Measurements from ENCODE around the genes SREBF1 and SLC5A10.

DNA sequence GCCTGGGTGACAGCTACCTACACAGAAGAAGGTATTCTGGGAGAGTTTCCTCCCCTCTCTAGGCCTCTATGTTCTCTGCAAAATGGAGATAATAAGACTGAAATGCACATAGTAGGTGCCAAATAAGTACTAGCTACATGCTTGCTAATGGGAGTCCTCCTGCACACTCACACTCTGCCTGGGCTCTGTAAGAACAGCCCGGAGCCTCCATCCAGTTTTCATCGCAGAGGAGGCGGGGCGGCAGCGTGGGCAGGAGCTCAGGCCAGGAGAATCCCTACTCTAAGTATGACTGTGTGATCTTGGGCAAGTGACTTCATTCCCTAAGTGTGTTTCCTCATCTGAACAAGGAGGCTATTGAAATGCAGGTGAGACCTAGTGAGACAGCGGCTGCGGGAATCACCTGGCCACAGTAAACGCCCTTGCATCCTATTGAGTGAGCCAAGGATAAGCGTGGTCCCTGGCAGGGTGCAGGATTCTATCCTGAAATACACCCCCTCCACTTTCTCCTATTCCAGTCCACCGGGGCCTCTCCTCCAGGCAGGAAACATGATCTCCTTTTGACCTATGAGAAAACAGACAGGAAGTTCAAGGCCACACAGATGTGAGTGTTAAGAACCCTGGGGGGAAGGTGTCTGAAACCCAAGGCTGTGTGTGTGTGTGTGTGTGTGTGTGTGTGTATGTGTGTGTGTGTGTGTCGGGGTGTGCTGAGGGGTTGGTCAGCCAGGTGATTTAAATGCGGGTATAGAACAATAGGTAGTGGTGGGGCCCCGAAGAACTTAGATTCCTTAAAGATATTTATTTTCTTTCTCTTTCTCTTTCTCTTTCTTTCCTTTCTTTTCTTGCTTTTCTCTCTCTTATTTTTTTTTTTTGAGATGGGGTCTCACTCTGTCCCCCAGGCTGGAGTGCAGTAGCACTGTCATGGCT lies 5.2 kb upstream of the RAI1 start:
- PRO-cap, 2 experiments, result no peak in any of the 2 experiments

DNA sequence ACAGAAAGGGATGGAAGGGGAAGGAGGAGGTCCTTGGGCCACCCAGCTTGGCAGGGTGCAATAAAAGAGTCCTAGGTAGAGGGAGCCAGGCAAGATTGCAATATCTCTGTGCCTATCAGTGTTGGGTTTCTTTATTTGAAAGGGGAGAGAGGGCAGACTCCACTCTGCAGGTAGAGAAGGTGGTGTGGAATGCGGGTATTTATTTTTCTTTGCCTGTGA lies 11.5 kb downstream of the RAI1 start:
- PRO-cap, 2 experiments, result no peak in any of the 2 experiments

- PRO-cap, 2 experiments, result peak in 1 of 2 experiments; most common plus-strand start chr17:17711187 (in 1); most common minus-strand start chr17:17711002 (in 1)
These were observed 29.6 kb downstream of the RAI1 start for GRCh38 chr17:17710641-17711440.

DNA sequence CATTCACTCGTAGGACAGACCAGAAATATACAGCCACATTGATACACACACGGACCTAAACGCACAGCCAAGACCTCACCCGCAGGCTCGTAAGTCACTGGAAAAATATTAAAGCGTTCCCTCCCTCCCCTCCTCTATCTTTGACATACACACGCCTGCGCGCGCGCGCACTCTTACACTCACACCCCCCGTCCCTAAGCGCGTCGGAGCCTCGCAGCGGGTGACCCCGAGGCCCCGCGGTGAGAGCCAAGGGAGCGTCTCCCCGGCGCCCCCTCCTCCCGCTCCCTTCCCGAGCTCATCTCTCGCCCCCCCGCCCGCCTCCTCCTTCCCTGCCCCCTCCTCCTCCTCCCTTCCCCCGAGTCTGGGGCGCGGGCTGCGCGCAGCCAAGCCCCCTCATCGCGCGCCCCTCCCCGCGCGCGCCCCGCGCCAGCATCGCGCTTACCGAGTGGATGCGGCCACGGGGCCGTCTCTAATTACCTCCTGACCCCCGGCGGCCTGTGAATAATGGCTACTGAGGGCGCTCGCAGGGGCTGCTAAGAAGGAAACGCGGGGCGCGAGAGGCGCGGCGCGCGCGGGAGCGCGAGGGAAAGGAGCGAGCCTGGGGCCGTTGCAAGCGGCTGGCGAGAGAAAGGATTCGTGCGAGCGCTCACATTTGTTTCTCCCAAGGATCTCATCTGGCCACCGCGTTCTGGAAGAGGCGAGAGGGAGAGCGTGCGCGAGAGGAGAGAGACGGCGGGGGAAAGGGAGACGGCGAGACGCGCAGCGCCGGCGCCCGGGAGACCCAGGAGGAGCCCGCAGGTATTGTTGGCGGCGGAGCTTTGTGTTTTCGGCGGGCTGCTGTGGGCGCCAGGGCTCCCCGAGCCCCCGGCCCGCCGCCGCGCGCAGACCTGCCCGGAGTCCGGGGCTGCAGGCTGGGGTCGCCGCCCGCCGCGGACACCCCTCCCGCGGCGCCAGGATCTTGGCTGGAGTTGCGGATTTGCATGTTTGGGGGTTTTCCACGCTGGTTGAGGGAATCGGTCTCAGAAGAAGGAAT lies 42.4 kb downstream of the RAI1 start:
- PRO-cap, 2 experiments, result no peak in any of the 2 experiments

- PRO-cap, 2 experiments, result no peak in any of the 2 experiments
These were observed 67.8 kb downstream of the RAI1 start for GRCh38 chr17:17748829-17749766.

- PRO-cap, 2 experiments, result no peak in any of the 2 experiments
These were observed 53.4 kb downstream of the SREBF1 start for GRCh38 chr17:17783068-17784065.

DNA sequence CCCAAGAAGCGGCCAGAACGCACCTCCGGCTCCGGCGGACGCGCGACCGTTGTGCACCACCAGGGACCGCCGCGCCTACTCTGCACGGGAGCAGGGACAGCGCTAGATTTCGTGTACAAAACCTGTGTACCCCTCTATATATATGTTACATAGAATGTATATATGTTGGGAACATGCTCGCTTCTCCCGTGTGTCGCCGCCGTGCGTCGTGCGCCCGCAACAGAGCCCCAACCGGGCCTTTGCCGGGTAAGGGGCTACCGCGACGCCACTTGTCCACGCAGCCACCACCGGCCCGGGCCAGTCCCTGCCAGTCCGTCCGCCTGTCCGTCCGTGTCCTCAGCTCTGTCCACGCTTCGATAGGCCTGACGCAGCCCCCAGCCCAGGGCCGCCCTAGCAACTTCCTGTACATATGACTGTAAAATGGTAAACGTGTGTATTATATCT lies 26.0 kb downstream of the SREBF1 start:
- PRO-cap, 2 experiments, result no peak in any of the 2 experiments

GRCh38 chr17:17824648-17825798 lies 11.8 kb downstream of the SREBF1 start:
- PRO-cap, 2 experiments, result no peak in any of the 2 experiments

DNA sequence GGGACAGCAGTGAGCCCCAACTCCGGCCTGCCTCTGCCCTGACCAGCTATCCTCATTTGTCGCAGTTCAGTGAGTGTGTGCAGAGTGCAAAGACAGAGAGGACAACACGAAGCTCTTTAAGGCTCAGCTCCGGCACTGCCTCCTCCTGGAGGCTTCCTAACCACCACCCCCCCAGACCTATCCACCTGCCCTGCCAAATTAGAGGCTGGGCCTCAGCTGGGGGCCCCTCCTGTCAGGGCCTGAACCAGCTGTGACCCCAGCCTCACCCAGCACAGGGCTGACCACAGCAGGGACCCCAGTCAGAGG lies 9.0 kb downstream of the SREBF1 start:
- PRO-cap, 2 experiments, result no peak in any of the 2 experiments

DNA sequence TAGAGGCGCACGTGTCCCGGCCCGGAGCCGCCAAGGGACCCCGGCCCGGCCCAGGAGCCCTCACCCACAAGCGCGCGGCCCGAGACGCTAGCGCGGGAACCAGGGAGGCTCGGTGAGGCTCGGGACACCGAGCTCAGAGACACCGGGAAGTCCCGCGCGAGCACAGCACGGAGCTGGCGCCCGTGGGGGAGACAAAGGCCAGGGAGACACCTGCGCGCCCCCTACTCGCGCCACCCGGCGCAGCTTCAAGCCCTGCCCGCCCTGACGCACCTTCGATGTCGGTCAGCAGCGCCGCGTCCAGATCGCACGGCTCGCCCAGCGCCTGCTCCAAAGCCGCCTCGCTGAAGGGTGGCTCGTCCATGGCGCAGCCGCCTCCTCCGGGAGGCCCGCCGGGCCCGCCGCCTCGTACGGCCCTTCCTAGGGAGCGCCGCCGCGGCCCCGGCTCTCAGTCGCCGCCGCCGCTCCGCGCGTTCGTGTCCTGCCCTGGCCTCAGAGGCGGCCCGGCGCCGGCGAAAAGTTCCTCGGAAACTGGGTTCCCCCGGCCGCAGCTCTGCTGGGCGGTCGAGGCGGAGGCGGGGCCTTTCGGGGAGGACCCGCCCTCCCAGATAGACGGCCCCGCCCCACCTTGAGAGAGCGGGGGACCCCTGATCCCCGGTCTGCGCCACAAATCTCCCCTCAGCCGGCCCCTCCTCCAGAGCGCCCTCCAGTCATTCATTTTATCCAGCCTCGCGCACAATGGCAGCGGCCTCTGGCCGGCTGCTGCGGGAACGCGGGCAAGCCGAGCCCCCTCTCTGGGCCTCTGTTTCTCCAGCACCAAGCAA lies at the start of gene SREBF1:
Gene SREBF1 (minus strand): TSS at position 530 of the 821 bp plus-strand sequence.
- PRO-cap, 2 experiments, result peak in 2 of 2 experiments; most common plus-strand start position 628 of the sequence (in 2); most common minus-strand start position 552 of the sequence (in 2)

DNA sequence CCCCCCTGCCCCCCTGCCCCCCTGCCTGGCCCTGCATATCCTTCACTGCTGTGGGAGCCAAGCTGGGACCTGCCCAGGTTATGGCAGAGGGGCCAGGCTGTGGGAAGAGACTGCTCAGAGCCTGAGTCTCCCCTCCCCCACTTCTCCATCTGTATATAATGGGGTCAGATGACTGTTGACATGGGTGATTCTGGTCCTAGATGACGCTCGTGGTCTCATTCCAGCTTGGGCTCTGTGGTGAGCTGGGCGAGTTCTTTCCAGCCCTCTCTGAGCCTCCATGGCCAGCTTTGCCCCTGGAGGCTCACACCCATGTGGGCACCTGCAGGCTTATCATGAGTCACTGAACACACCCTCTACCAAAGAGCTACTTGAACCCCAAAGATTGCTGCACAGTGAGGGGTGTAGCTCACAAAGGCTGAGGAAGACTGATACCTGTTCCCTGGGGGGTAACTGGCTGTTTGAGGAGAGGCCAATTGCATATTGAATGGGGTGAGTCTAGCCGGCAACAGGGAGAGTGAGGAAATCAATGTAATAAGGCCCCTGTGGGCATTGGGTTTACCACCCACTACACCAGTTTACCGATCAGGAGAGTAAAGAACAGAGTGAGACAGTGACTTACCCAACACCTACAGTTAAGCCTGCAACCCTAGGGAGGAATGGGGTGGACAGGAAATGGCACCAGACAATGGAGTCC lies 4.1 kb upstream of the SREBF1 start:
- PRO-cap, 2 experiments, result peak in 1 of 2 experiments; most common minus-strand start position 269 of the sequence (in 1)

GRCh38 chr17:17854072-17854531 lies 17.3 kb upstream of the SREBF1 start:
- PRO-cap, 2 experiments, result peak in 1 of 2 experiments; most common plus-strand start chr17:17854257 (in 1)

- PRO-cap, 2 experiments, result no peak in any of the 2 experiments
These were observed 33.2 kb downstream of the EVPLL start for GRCh38 chr17:18410686-18411205.

GRCh38 chr17:18679411-18679650 lies 2.8 kb downstream of the FOXO3B start:
- PRO-cap, 2 experiments, result peak in 1 of 2 experiments; most common plus-strand start chr17:18679566 (in 1)

DNA sequence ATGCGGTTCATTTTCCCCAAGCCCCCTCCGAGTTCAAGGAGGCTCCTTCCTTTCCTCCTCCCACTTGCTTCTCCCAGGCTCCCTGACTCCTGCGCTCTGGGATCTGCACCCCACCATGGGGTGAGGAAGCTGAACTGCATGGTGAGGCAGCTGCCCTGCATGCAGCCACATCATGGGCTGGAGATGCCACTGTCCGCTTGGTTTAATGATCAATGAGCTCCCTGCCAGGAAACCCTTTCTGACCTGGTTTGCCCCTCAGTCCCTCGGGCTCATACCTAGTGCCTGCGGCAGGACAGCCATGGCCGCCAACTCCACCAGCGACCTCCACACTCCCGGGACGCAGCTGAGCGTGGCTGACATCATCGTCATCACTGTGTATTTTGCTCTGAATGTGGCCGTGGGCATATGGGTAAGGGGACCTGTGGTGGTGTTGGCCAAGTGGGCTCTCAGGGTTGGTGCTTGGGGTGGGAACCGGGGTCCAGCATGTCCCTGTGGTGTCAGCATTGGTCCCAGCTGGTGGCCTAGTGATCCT lies at the start of gene SLC5A10:
Gene SLC5A10 (plus strand): TSS at position 258 of the 532 bp plus-strand sequence.
- PRO-cap, 2 experiments, result no peak in any of the 2 experiments

- PRO-cap, 2 experiments, result no peak in any of the 2 experiments
These were observed 26.2 kb downstream of the SLC5A10 start for GRCh38 chr17:18977882-18978787.

DNA sequence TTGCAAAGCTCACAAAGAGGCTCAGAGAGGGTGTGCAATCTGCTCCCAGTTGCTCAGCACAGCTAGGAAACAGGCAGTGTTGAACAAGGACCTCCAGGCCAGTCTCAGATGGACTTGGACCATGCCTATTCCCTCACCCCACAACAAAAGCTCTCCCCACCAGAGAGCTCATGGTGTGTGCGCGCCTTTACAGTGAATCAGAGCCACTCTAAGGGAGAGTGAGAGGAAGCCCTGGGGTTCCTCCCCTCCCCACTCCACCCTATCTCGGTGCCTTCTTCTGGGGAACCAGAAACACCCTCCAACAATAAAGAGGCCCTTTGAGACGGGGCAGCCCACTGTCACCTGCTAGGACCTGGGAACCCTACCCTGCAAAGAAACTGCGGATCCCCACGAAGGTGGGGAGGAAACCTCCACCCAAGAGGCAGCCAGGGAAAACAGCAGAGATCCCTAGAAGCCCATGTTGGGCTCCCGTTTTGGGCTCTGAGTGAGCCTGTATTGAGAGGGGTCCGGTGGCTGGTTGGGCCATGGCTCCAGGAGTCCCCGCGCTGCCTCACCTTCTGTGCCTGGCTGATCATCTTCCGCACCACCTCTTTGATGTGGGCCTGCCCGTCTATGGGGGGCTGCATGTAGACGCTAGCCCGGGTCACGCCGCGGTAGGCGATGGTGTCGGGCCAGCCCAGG lies 1.5 kb downstream of the FAM83G start:
- PRO-cap, 2 experiments, result no peak in any of the 2 experiments

DNA sequence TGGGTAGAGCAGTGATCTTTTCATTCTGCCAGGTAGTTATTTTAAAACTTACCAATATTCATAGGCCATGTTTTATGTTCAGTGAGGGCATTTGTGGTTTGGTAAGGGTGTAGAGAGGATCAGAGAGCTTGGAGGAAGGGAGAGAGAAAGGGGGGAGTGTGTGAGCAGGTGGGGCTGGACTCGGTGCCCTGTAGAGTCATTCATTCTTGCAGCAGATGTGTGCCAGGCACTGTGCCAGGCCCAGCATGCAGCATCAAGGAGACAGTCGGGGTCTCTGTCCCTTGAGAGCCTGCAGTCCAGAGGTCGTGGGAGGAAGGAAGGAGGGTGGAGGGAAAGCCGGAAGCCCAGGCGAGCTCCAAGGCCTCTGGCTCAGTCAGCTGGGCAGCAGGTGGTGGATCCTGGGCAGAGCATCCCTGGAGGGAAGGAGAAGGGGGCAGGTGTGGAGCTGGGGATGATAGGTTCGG lies 27.4 kb downstream of the EPN2 start:
- PRO-cap, 2 experiments, result no peak in any of the 2 experiments

DNA sequence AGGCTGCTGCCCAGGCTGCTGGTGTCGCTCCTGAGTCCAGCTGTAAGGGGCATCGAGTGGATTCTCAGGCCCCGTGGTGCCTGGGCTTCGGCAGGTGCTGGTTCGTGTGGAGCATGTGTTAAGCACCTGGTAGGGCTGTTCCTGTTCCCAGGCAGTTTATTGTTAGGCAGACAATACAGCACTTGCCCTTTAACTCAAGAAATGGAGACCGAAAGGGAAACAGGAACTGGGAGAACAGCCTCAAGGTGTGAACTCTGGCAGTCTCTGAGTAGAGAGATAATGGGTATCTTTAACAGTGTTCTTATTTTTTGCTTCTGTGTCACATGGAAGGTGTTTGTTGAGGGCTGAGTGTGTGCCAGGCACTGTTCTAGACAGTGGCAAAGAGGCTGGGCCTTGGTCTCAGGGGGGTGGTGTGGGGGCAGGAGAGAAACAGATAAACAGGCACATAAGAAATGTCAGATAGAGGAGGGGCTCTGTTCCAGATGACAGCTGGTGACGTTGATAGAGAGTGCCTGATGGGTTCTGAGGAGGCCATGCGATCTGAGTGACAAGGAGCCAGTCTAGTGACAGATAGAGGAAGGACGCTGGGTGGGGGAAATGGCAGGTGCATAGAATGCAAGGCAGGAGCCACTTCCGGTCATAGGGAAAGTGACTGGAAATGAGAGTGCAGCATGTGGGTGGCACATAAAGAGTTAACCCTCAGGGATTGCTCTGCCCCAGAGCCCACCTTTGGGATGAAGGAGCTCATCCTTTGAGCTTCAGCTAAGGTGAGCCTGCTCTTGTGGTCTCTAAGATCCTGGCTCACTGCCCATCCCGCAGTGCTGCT lies 33.8 kb downstream of the EPN2 start:
- PRO-cap, 2 experiments, result no peak in any of the 2 experiments

GRCh38 chr17:19271602-19271942 lies 34.4 kb downstream of the EPN2 start:
- PRO-cap, 2 experiments, result no peak in any of the 2 experiments